ENCODE data around the genes BAD and PRDX5.

DNA sequence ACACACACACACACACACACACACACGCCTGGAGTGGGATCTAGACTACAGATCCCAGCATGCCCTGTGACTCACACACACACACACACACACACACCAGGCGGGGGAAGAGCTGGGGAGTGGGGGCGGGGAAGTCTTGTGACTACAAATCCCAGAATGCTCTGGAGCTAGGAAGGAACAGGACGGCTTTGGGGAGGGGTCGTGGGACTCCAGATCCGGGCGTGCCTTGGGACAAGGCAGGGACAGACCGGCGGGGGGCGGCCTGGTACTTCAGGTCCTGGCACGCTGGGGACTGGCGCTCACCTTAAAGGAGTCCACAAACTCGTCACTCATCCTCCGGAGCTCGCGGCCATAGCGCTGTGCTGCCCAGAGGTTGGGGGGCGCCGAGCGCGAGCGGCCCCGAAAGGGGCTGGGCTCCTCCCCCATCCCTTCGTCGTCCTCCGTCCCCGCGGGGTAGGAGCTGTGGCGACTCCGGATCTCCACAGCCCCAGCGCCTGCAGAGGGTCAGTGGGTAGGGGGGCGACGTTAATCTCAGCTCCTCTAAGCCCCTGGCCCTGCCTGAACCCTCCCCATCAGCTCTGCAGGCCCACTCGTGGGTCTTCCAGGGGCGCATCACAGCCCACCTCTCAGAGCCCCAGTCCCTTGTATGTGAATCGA is 13.0 kb downstream of the BAD start:
- RRBS, result 2% methylated on average over 5 of the region's 36 CpGs

GRCh38 chr11:64284488-64284946 is at the start of gene BAD:
Gene BAD (minus strand): TSS chr11:64284665.
- RRBS, result 2% methylated on average over 21 of the region's 31 CpGs

DNA sequence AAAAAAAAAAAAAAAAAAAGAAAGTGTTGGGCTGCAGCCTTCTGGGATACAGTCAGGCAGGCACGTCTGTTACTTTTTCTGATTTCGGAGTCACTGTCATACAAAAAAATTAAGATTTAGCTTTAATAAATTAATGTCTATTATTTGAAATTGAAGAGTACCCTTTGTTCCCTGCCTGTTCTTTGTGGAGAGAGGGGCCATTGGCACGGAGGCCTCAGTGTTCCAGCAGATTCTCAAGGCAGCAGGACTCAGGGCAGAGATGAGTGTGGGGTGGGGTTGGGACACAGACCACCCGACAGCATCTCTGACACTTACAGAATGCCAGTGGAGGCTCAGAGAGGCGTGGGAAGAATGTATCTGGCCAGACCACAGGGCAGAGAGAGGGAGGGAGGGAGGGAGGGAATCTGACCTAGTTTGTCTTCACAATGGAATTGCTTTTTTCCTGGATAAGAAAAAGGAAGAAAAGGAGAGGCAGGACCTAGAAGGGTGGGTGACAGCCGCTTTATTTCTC is 3.5 kb downstream of the KCNK4 start:
- RRBS, result no CpG with 5 or more reads among the region's 6 CpGs

GRCh38 chr11:64317374-64318356 is at the start of gene PRDX5:
Gene PRDX5 (plus strand): TSS chr11:64318121.
- RRBS, result 1% methylated on average over 8 of the region's 79 CpGs

GRCh38 chr11:64359450-64359787 is 457 bp downstream of the RPS6KA4 start:
- RRBS, result 4% methylated on average over 5 of the region's 10 CpGs

DNA sequence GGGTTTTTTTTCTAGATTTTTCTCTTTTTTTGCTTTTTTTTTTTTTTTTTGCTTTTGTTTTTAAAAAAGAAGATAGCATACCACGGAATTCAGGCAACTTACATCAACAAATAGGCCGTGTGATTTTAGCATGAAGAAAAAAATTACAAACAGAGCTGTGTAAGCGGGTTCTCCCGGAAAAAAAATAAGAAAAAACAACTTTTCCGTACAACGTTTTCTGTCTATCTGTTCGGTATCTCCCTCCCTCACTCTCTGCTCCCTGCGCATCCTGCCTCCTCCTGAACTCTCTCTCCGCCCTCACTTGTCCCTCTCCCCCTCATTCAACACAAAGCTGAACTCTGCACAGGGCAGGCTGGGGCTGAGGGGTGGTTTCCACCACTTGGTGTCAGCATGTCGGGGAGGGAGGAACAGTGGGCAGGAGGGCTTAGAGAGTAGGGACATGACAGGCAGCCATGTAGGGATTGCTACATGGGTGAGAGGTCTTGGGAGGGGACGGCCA is 17.5 kb downstream of the SLC22A12 start:
- RRBS, result no CpG with 5 or more reads among the region's 11 CpGs

GRCh38 chr11:64744676-64745695 is 1.0 kb upstream of the RASGRP2 start:
- RRBS, result under 1% methylated on average over 35 of the region's 102 CpGs

GRCh38 chr11:64760459-64760946 is 729 bp upstream of the PYGM start:
- RRBS, result no CpG with 5 or more reads among the region's 7 CpGs

GRCh38 chr11:64767721-64768788 is 8.3 kb upstream of the PYGM start:
- RRBS, result no CpG with 5 or more reads among the region's 22 CpGs

- RRBS, result no CpG with 5 or more reads among the region's 28 CpGs
These were observed 8.0 kb downstream of the SF1 start for GRCh38 chr11:64769879-64771119.

- RRBS, result under 1% methylated on average over 30 of the region's 106 CpGs
These were observed 772 bp downstream of the SF1 start for GRCh38 chr11:64777287-64778253.

- RRBS, result no CpG with 5 or more reads among the region's 16 CpGs
These were observed 1.5 kb upstream of the SF1 start for GRCh38 chr11:64779728-64780376.

DNA sequence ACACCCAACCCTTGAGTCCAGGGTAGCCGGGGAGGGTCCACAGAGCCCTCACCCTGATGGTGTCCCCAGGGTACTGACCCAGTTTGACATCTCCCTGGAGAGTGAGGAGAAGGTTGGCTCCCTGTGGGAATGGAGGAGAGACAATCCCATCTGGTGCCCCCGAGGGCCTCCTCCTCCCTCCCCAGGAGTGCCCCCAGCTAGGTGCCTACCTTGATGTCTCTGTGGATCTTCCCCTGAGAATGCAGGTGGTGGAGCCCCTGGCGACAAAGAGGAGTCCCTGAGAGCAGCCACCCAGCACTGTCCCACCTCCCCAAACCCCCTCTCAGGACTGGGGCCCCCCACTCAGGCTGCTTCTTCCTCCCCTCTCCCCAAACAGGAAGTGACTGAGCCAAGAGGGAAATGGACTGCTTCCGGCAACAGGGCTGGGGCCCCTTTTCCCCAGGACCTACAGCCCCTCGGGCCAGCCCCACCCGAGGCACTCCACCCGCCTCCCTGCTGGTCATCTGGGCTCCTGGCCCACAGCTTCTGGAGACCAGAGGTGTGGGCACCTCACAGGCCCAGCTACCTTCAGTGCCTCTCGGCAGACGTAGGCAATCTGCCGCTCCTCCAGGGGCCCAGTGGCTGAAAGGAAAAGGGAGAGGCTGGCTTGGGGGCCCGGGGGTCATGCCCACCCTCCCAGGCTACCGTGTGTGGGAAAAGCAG is 1.4 kb downstream of the MAP4K2 start:
- RRBS, result no CpG with 5 or more reads among the region's 12 CpGs

DNA sequence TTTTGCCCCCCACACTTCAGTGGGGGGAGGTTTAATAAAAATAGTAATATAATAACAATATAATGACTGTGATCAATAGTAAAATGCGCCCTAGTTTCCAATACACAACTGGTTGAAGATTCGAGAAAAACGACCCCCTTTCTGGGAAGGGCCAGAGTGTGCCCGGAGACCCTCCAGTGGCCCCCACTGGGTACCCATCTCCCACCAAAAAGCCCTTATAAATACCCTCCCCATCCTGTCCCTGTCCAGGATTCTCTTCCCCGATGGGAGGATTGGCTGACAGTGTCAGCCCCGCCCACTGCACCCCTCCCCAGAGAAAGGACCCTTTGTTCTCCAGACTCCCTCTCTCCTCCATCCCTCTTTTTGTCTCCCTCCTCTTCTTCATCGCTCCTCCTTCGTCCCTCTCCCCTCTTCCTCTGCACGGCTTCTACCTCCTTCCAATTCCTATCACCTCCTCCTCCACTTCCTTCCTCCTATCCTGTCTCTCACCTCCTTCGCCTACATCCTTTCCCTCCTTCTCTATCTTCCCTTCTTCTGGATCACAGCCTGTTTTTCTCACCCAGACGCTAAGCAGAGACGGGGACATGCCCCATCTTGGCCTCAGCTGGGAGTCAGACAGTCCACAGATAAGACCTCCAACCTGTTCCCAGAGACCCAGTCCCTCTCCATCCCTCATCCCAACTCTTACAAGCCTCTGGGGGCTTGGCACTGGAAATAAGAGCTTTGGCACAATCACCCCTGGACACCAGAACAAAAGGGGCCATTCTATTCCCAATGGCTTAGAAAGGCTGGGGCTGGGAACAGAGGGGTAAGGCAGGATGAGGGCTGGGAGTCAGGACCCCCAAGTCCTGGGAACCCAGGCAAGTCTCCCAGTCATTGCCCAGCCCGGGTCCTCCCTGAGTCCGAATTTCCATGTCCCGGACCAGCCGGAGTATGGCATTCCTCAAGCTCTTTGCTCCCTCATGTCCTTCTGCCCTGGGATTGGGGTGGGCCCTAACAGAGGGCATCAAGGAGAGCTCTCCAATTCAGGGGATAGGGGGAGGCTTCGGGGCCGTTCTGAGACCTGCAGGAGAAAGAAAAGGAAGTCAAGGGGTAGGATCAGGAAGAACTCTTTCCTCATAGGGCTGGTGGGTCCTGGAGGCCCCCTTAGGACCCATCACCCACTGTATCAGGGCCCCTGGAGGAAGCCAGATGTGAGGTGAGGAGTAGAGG is 13.5 kb upstream of the MEN1 start:
- RRBS, result no CpG with 5 or more reads among the region's 18 CpGs

DNA sequence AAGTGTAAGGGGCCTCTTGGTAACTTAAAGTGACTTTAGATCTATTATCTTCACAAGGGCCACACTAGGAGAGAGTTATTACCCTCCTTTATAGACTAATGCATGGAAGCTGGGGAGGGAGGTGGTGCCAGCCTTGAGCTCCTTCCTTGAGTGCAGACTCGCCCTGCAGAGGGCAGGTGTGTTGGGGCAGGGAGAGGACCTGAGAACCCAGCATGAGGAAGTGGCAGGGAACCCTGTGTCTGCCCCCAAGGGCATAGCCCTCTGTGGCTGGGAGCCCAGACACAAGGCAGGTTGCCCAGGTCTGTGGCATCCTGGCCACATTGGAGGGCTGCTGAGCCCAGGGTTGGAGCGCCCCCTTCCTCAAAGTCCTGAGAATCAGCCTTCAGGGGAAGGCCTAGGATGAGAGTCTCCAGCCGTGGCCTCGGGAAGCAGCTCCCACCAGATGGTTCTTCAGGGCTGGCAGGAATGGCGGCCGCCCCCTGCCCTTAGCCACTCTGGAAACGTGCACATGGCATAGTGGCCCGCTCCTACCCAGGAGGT is 4.3 kb upstream of the CDC42BPG start:
- RRBS, result no CpG with 5 or more reads among the region's 8 CpGs

DNA sequence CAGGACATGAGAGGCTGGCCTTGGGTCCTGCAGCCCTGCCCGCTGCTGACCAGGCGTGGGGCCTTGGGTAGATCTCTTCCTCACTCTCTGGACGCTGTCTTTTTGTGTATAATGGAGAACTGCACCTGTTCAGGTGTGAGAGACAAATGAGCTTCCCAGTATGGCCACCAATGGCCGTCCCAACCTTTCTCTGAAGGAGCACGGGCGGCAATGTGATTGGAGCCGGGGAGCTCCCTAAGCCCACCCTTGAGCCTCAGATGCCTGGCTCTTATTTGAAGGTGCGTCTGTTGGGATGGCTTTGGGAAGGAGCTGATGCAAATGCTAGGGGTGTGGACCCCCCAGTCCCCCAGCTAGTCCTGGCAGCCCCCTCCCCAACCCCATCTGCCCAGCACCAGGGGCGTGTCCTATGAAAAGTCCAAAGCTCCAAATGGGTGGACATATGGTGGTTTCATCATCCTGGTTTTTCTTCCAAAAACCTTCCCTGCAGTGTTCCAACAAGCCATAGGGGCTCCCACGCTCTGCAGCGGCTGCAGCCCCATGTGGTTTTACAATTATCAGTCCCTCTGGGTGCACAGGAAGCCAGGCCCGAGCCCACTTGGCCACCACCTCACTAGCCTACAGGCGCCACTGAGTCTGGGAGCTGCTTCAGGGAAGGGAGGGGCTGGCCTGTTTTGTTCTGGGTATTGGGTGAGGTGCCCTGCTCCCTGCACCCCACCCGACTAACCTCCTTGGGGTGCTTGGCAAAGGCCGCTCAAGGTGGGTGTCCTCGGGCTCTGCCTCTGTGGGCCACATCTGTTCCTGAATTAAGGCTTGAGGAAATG is 5.0 kb upstream of the CDC42BPG start:
- RRBS, result no CpG with 5 or more reads among the region's 16 CpGs

DNA sequence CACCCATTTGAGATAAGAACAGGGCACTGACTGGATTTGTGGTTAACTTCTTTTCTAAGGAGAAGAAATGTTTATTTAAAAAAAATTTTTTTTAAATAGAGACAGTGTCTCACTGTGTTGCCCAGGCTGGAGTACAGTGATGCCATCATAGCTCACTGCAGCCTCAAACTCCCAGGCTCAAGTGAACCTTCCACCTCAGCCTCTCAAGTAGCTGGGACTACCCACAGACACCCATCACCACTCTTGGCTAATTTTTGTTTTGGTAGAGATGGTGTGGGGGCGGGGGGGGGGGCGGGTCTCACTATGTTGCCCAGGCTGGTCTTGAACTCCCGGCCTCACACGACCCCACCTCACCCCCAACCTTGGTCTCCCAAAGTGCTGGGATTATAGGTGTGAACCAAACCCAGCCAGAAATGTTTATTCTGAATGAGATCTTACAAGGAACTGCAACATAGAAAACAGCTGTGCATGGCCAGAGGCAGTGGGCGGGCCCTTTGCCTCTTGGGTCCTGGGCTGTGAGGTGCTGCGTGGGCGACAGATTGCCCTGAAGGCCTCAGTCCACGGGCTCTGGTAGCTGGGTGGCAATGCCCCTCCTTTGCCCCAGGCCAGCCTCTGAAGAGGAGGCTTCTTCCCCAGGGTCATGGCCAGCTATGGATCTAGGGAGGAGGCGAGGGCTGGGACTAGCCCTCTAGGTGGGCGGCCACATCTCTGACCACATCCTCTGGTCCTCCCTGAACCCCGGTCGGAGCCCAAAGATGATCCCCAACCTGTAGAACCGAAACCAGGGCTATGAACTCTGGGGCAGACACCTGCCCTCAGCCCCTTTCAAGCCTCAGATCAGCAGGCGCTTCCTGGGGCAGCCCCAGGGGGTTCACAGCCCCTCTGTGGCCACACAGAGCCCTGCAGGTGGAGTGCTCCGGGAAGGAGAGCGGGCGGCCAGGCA is 6.4 kb upstream of the CDC42BPG start:
- RRBS, result no CpG with 5 or more reads among the region's 17 CpGs

DNA sequence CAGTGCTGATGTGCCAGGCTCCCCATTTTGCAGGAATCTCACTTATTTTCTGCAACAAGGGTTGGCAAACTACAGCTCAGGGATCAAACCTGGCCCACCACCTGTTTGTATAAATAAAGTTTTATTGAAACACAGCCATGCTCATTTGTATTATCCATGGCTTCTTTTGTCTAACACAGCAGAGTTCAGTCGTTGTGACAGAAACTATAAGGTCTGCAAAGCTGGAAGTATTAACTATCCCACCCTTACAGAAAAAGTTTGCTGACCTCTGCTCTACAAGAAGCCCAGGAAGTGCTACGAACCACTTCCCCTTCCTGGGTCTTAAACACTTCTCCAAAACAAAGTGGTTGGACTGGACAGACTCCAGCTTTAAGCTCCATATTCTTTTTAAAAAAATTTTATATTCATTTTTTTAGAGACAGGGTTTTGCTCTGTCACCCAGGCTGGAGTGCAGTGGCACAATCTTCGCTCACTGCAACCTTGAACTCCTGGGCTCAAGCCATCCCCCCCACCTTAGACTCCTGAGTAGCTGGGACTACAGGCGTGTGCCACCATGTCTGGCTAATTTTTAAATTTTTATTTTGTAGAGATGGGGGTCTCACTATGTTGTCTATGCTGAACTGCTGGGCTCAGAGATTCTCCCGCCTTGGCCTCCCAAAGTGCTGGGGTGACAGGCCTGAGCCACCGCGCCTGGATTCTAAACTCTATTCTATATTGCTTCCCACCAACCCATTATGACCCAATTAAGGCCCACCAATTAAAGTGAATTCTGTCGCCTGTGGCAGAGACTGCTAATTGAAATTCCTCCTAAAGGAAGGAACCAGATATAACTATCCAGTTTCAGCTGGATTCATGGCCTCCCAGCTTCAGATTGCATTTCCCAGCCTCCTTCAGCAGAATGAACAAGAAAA is 16.7 kb downstream of the EHD1 start:
- RRBS, result no CpG with 5 or more reads among the region's 8 CpGs

DNA sequence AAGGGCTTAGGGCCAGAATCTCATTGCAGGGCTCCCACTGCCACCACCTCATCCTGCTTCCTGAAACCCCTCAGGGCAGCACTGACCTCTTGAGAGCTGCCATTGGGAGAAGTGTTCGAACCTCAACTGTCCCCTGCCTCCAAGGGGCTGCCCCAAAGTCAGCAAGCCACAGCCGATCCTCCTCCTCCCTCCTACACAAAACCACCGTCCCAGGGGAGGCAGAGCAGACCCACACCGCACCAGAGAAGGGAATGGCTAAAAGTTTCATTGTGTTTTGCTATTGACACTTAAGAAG is 1.1 kb downstream of the EHD1 start:
- RRBS, result no CpG with 5 or more reads among the region's 4 CpGs

GRCh38 chr11:64878741-64879583 is 541 bp upstream of the EHD1 start:
- RRBS, result no CpG with 5 or more reads among the region's 56 CpGs

Data from renal cortical epithelial cell (primary cell).